Measurements from ENCODE around the genes HS3ST3B1 and CDRT4.

DNA sequence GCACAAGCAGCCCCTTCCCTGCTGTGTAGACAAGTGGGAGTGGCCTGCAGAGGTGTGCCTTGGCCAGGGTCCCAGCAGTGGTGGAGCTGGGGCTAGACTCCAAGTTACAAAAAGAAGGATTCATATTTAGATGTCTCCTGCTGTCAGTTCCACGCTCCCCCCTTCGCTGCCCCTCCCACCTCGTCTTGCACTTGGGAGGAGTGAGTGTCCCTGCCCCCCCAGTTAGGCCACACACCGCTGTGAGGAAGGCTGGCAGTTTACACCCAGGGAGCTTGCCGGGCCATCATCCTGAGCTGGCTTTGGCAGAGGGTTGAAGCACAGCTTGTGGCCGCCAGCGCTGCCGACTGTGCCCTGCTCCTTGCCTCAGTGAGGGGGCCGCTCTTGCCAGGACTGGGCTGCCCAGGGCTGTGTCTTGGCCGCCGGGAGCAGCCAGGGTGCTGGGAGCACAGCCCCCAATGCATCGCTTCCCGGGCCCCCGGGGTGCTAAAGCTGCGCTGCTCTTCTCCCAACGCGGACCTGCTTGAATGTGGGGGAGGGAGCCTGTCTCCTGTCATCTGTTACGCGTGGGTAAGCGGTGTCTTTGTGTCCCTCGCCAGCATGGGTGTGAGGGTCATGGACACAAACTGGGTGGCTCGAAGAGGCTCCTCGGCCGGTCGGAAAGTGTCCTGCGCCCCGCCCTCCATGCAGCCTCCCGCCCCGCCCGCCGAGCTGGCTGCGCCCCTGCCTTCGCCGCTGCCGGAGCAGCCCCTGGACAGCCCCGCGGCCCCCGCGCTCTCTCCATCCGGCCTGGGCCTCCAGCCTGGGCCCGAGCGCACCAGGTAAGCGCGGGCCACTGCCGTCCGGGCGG is 44.1 kb downstream of the ELAC2 start:
- PRO-cap, 2 experiments = no peak in any of the 2 experiments
- RAMPAGE, long total RNA, 5 experiments = start-site peak on the plus strand in 1 of 5 experiments, centred at position 761 of the sequence, 9 reads per replicate

DNA sequence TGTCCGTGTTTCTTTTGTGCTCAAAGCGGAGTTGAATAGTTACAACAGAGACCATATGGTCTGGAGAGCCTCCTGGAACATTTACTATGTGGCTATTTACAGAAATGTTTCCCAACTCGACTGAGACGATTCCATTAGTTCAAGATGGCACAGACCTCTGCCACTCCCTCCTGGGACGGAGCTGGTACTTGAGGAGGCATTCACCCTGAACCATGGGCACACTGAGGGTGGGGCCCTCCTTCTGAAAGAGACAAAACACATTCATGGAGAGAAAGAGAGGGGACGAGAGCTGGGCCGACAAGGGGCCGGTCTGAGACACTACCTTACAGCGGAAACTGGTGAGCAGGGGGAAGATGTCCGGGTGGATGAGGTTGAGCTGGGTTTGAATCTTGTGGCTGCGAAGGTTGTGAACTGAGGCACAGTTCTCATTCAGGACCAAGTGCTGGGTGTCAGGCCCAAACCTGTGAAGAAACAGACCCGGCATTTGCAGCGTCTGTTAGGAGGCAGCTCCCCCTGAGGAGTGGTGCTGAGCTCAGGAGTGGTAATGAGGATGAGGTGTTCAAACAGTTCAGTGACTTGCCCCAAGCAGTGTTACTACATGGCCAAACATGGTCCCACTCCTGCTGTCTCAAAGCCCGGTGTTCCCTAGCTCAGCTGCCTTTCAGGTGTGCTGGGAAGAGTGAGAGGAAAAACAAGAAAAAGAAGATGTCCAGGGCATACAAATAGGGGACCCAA is 15.5 kb downstream of the ELAC2 start:
- PRO-cap, 2 experiments = no peak in any of the 2 experiments
- RAMPAGE, long total RNA, 5 experiments = no peak in any of the 5 experiments

DNA sequence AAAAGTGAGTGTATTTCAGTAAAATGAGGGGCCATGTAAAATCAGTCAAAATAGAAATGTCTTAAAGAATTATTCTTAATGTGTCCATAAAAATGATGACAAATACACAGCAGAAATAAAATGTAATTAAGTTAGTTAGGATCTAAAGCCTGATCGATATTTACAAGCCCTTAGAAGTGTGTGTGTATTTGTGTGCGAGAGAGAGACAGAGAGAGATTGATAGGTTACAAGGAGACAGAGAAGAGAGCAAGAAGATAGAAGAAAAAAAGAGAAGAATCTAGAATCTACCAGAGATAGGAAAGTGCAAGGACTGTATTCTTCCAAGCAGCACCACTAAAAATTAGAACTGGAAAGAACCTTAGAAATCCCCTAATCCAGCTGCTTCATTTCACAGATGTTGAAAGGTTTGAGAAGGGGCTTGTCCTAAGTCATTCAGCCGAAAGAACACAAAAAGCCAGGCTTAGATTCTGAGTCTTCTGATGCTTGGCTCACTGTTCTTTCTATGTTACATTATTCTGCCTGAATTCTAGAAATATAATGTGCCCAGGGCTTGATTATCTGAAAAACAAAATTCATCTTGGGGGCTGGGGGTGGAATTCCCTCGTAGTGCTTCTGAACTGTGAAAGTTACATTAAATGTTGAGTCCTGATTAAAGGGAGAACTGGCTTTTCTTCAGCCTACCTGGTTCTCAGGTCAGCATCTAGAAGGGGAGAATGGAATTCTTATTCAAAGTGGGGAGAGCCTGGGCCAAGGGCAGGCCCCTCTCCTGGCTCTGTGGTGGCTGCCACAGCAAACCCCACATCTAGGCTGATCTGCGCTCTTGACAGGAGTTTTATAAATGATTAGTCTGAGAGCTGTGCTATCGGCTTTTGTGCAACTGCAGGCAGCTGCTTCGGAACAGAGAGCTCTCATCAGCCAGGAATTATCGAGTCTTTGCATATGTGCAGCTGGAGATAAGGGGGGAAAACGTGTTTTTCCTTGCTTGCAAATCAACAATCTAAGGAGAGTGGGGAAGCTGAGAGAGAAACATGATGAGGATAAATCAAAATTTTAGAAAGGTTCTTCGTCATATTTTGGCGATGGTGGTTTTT is 92.0 kb downstream of the HS3ST3A1 start:
- PRO-cap, 2 experiments = no peak in any of the 2 experiments
- RAMPAGE, long total RNA, 5 experiments = no peak in any of the 5 experiments

DNA sequence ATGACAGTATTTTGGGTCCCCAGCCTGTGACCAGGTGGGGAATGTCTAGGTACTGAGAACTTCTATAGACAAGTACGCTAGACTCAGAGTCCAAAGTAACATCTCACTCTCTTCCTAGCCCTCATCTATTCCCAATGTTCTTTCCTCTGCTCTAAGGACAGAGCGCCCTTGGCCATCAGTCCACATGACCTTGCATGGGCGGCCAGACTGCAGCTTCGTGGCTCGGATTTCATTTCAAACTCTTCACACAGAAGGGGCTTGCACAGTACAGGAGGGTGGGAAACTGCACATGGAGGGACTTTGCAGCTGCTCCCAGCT is 5.2 kb downstream of the HS3ST3A1 start:
- PRO-cap, 2 experiments = no peak in any of the 2 experiments
- RAMPAGE, long total RNA, 5 experiments = no peak in any of the 5 experiments

DNA sequence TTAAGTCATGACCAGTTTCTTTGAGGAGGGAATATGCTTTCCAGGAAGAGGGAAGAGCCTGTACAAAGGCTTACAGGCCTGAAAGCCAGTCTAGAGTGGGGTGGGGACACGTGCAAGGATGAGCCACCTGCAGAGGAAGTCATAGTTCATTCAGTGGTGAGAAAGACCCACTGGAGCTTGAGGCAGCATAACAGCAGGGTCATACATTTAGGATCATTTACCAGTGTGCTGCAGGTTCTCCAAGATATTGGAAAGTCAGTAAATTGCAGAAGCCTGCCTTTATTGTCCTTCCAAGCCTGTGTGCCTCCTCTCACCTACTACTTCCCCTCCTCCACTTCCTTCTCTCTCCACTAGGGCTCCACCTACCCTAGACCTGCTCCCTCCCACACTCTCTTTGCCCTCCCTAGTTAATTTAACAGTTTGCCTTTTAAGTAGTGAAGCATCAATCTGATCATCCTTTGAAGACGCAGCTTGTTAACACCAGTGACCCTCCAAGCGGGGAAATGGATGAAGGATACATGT is 40.2 kb downstream of the CDRT15 start:
- PRO-cap, 2 experiments = no peak in any of the 2 experiments
- RAMPAGE, long total RNA, 5 experiments = no peak in any of the 5 experiments

- PRO-cap, 2 experiments = peak in 2 of 2 experiments; most common plus-strand start chr17:14301083 (in 2); most common minus-strand start chr17:14300806 (in 1)
- RAMPAGE, long total RNA, 5 experiments = start-site peak on the plus strand in 2 of 5 experiments, at chr17:14301077-14301099 at its widest, 5 to 9 reads per replicate
Measured at GRCh38 chr17:14300536-14301444, at the start of gene HS3ST3B1. Gene HS3ST3B1 (plus strand): TSS chr17:14301081.

- PRO-cap, 2 experiments = peak in 1 of 2 experiments; most common minus-strand start chr17:14804166 (in 1)
- RAMPAGE, long total RNA, 5 experiments = no peak in any of the 5 experiments
Measured at GRCh38 chr17:14803972-14804386, 461.1 kb downstream of the PMP22 start.

DNA sequence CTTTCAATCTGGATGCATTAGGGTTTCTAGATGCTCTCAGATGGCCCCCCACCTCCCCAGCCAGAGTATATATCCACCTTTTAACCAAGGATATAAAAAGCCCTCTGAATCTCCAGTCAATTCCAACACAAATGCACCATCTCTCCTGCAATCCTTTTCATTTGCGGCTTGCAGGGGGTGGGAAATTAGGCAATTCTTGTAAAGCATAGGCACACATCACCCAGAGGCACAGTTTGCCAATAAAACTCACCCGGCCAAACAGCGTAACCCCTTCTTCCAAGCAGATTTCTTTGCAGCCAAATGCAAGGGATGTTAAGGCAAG is 261 bp downstream of the PMP22 start:
- PRO-cap, 2 experiments = no peak in any of the 2 experiments
- RAMPAGE, long total RNA, 5 experiments = no peak in any of the 5 experiments

DNA sequence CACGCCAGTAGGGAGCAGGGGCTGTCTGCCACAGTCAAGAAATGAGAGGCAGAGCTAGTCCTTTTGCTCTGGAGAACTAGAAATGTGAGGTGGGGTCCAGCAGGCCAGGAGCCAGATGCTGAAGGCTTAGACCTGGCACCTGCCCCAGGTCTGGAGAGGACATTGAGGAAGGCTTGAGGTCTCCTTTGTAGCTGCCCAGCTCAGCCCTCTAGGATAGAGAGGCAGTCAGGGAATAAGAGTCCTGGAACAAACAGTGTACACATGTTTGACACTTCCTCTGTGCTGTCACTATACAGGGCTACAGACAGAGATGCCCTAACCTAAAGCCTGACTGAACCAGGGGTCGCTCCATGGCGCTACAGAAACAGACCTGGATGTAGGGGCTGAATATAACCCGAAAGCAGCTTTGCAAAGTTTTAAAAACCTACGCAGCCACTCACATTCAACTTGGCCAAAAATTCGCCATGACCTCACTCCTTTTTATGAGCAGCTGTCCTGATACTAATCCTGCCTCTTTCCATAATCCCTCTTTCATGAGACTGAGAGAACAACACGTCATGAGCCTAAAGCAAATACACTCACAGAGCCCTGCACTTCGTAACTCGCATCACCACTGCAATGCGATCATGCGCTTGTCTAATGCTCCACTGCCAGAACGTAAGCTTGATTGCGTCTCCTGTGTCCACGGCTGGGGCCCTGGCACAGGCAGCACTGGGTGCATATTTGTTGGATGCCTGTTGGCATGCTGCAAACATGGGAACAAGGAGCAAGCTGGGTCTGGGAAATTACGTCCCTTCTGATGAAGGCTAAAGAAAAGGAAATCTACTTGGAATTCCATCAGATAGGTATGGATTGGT is 36.4 kb downstream of the CDRT4 start:
- PRO-cap, 2 experiments = no peak in any of the 2 experiments
- RAMPAGE, long total RNA, 5 experiments = no peak in any of the 5 experiments

- PRO-cap, 2 experiments = no peak in any of the 2 experiments
- RAMPAGE, long total RNA, 5 experiments = no peak in any of the 5 experiments
Measured at GRCh38 chr17:15467364-15467974, at the start of gene CDRT4. Gene CDRT4 (minus strand): TSS chr17:15467621.

DNA sequence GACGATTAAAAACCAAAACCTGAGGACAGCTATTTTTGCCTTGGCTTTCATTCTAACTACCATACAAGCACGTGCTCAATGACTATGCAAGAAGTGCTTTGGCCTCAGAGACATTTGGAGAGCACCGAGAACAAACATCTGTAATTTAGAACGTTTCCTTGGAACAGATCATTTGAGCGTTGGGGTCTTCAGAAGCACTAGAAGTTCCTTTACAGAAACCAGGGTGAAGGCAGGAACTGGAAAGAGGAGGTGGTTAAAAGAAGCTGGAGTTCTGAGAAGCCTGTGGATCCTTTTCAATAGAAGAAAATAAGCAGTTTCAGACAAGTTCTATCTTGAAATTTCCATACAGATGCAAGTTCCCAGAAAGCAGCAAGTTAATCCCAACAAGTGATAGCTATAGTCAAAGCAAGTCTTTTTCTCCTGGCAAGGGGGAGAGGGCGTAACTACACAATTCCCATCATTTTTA is 29.5 kb upstream of the CDRT4 start:
- PRO-cap, 2 experiments = no peak in any of the 2 experiments
- RAMPAGE, long total RNA, 5 experiments = no peak in any of the 5 experiments

DNA sequence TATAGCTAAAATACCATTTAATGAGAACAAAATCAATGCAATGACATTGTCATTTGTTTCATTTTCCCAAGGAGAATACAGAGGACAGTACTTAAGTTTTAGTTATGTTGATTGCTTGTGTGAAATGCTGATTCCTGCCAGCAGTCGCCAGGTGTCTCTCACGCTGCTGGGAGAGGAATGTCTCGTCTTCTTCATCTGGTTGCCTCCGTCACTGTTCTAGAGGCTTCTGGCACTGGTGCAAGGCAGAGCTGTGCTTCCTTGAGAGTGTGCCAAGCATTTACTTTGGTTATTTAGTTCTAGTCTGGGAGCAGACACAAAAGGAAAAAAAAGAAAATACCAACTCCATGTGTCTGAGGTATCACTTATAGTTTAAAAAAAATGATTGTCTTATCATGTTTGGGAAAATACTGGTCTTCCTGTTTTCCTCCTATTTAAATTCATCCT is 10.6 kb upstream of the TVP23C start:
- PRO-cap, 2 experiments = no peak in any of the 2 experiments
- RAMPAGE, long total RNA, 5 experiments = no peak in any of the 5 experiments

DNA sequence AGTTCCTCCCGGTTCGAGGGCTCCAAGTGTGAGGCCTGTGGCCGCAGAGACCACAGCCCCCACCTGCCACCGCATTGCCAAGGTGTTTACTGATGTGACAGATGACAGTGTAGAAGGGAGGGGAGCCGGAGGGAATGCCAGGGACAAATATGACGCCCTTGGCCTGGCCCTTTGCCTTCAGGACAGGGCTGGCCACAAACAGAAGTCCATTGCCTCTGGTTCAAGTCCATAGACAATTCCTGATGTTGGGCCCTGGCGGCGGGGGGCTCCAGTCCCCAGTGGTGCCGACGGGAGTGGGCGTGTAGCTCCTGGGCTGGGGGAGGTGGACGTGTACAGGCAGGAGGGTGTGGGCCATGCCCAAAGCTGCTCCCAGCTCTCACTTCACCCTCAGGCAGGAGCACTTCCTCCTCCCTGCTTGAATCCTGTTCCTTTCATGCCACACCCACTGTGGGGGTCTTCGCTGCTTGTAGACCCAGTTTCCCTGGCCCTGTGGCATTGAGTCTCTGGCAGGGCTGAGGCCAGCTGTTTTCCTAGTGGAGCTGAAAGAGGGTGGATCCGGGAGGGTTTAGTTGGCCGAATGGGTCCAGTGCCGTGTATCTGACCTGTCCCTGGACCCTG is 3.3 kb downstream of the ADORA2B start:
- PRO-cap, 2 experiments = no peak in any of the 2 experiments
- RAMPAGE, long total RNA, 5 experiments = no peak in any of the 5 experiments

DNA sequence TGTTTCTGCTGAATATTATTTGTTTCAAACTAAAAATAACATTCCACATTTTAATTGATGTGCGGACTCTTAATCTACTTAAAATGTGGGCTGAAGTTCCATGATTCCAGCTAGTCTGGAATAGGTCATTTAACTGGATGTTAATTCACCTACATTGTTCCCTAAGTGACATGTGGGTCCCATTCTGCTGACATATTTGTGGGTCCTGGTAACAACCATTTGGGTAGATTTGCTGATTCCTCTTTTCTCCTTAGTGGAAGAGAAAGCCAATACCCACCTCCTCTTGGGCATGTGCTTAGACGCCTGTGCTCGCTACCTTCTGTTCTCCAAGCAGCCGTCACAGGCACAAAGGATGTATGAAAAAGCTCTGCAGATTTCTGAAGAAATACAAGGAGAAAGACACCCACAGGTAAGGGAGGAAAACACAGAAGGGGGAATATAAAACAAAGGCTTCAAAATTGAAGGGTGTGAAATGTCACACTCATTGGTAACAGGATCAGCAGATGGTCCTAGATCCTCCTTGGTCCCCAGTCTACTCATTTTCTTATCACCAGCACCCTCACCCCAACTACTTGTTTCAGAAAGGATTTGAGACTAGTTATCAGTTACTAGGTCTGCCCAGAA is 25.3 kb downstream of the TTC19 start:
- PRO-cap, 2 experiments = no peak in any of the 2 experiments
- RAMPAGE, long total RNA, 5 experiments = no peak in any of the 5 experiments

DNA sequence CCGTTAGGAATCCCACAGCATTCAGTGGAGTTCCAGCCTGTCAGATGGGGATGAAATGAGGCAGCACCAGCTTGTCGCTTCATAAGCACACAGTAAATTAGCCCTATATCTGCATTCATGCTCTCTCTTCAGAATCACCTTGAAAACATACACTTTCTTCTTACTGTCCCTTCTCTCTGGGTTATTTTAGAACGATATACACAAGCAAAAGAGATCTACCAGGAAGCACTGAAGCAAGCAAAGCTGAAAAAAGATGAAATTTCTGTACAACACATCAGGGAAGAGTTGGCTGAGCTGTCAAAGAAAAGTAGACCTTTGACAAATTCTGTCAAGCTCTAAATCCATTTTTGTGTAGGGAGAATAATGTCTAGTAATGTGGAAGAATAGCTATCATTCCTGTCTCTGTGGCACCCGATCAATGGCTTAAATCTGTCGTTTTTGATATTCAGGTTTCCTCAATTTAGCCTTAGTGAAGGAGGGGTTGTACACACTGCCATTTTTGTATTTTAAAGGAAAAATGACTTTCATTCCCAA is 27.6 kb downstream of the TTC19 start:
- PRO-cap, 2 experiments = no peak in any of the 2 experiments
- RAMPAGE, long total RNA, 5 experiments = no peak in any of the 5 experiments

GRCh38 chr17:16037304-16038093 is 37.9 kb downstream of the TTC19 start:
- PRO-cap, 2 experiments = no peak in any of the 2 experiments
- RAMPAGE, long total RNA, 5 experiments = no peak in any of the 5 experiments

DNA sequence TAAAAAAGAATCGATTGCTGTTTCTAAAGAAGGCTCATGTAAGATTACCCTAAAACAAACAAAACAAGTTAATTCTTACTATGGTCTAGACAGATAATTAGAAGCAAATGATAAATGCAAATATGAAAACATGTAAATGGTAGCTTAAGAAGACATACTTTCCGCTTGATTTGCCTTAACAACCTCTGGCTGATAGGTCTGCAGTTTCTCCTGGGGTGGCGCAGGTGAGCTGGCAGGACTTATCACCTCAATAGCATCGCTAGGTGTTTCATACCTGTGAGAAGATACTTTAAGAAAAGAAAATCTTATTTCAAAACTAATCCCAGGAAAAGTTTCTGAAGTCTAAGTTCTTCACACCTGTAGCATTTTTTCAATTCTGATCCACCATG is 58.7 kb downstream of the TTC19 start:
- PRO-cap, 2 experiments = no peak in any of the 2 experiments
- RAMPAGE, long total RNA, 5 experiments = no peak in any of the 5 experiments

GRCh38 chr17:16138836-16139443 is 76.4 kb downstream of the NCOR1 start:
- PRO-cap, 2 experiments = no peak in any of the 2 experiments
- RAMPAGE, long total RNA, 5 experiments = no peak in any of the 5 experiments

DNA sequence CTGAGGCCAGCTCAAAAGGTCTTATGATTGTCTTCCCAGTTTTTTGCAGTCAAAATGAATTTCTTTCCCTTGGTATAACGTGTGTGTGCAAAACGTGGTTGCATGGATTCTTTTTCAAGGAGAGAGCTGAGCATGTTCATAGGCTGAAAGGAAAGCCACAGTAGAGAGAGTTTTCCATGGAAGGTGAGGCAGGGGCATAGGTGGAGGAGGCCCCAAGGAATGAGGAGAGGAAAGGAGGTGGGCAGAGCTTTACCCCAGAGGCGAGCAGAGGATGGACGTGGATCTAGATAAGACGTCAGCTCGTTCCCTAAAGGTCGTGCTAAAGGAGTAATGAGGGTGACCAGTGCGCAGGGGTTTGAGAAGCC is 22.8 kb downstream of the TRPV2 start:
- PRO-cap, 2 experiments = no peak in any of the 2 experiments
- RAMPAGE, long total RNA, 5 experiments = no peak in any of the 5 experiments

DNA sequence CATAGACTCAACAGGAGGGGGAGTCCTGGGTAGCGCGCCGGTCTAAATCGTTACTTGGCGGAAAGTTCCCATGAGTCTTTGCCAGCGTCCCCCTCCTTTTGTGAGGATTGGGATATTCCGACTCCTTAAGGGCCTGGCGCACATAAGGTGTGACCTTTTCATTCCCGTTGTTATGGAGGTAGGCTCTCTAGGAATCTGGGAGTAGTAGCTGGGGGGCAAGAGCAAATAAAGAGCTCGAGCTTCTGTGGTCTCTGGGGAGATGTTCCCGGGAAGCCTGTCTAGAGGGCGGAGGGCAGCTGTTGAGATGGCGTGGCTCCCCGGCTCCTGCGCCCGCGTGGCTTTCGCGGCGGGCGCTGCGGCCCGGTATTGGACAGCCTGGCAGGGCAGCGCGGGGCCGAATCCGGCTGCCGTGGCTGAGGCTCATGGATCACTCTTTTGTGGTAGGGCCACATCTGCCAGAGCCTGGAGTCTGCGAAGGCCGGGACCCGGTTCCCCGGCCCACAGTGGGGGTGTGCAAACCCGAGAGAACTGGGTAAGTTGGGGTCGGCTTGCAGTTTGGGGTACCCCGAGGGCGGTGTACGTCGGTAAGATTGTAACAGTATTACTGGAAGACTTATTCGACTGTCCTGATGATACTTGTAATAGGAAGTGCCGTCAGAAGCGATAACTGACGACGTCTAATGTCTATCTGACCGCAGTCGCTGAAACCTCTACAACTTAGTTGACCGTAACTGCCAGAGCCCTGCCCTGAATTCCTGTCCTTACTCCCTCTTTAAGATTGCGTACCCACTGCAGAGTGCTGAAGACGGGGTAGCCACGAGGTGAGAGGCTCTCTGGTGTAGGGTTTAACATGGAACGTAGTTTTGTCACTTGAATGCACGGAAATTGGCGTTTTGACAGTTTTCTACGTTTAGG is 23.8 kb downstream of the TRPV2 start:
- PRO-cap, 2 experiments = peak in 2 of 2 experiments; most common plus-strand start position 794 of the sequence (in 2); most common minus-strand start position 703 of the sequence (in 1)
- RAMPAGE, long total RNA, 5 experiments = start-site peak on the plus strand in 2 of 5 experiments, centred at positions 128 to 158 of the sequence, 972 to 1,199 reads per replicate